BE2C (cell line): Measurements from ENCODE around the genes CPD and GOSR1.

DNA sequence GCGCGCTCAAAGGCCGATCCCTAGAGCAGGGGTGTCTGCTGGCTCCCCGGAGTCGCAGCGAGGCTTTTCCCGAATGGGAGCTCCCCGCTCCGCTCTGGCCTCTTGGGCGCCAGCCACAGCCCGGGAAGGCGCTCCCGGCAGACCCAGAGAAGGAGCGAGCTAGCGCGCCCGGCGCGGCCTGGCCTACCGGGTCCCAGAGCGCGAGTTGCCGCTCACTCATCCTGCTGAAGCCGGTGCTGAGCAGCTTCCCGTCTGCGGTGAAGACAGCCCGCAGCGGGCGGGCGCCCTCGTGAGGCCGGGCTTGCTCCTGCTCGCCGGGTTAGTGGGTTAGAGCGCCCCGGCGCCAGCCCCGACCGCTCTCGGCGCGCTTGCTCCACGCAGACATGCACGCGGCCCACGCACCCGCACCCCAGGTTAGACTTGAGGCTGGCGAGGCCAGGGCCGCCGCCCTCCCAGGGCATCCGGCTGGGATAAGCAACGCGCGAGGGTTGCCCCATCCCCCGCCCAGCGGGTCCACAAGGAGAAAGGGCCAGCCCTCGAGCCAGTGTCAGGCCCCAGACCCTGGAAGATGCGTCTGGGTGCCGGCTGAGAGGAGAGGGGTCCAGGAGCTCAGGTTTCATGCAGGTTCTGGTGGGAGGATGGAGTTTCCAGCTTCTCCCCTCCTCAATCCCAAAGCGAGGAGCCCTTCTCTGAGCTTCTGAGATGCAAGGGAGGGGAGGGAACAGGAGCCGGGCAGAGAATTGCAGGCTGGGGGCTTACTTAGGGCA is 4.7 kb downstream of the CORO6 start:
- RRBS: 92% methylated on average over 22 of the region's 61 CpGs

- RRBS: no CpG with 5 or more reads among the region's 3 CpGs
These were observed 3.6 kb upstream of the CORO6 start for GRCh38 chr17:29626062-29626981.

- RRBS: no CpG with 5 or more reads among the region's 5 CpGs
These were observed 26.7 kb upstream of the CORO6 start for GRCh38 chr17:29649348-29649850.

- RRBS: no CpG with 5 or more reads among the region's 2 CpGs
These were observed 93.4 kb upstream of the CORO6 start for GRCh38 chr17:29716047-29716644.

DNA sequence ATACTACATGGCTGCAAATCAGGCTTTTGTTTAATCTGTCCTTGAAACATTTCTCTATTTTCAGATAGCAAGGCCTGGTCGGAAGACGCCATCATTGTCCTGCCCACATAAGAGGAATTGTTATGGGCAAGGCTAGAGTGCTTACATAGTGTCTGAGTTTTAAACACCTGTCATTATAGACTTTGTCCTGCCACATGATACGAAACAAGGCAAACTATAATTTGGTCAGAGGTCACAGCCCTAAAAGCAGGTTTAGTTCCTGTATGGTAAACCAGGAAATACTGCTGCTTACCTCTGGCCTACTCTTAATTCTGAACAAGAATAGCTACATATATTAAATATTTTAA is 104.4 kb downstream of the SSH2 start:
- RRBS: no CpG with 5 or more reads among the region's 3 CpGs

- RRBS: no CpG with 5 or more reads among the region's 18 CpGs
These were observed 118 bp upstream of the SSH2 start for GRCh38 chr17:29930276-29930415.

DNA sequence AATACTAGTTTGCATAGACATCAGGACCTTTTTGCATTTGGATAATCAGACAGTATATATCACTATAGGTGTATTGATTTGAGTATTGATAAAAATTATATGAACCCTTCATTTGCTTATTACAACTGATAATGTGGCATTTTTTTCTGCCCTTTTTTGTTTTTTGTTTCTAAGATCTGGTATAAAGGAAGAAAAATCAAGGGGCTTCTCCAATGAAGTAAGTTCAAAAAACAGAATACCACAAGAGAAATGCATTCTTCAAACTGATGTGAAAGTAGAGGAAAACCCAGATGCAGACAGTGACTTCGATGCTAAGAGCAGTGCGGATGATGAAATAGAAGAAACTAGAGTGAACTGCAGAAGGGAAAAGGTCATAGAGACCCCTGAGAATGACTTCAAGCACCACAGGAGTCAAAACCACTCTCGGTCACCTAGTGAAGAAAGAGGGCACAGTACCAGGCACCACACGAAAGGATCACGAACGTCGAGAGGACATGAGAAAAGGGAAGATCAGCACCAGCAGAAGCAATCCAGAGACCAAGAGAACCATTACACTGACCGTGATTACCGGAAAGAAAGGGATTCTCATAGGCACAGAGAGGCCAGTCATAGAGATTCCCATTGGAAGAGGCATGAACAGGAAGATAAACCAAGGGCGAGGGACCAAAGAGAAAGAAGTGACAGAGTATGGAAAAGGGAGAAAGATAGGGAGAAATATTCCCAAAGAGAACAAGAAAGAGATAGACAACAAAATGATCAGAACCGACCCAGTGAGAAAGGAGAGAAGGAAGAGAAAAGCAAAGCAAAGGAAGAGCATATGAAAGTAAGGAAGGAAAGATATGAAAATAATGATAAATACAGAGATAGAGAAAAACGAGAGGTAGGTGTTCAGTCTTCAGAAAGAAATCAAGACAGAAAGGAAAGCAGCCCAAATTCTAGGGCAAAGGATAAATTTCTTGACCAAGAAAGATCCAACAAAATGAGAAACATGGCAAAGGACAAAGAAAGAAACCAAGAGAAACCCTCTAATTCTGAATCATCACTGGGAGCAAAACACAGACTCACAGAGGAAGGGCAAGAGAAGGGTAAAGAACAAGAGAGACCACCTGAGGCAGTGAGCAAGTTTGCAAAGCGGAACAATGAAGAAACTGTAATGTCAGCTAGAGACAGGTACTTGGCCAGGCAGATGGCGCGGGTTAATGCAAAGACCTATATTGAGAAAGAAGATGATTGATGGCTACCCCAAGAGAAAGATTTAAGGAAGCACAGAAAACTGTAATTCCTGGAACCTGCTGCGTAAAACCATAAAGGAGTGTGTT is 50.6 kb downstream of the SLC6A4 start:
- RRBS: no CpG with 5 or more reads among the region's 16 CpGs

DNA sequence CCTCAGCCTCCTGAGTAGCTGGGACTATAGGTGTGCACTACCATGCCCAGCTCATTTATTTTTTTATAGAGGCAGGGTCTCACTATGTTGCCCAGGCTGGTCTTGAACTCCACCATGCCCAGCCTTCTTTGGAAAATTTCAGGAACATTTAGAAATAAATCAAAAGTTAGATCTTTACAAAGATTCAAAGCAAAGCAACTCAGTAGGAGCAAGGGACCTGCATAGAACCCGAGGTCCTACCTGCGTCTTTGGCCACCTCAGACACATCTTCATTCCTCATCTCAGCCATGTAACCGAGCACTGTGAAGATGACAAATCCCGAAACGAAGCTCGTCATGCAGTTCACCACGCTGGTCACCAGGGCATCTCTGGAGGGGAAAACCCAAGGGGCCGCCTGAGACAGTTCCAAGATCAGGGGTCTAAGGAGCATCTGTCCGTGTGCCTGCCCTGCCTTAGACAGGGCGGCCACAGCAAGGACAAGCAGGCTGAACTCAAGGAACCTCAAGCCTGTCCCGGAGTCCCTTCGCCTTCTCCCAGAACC is 22.9 kb downstream of the SLC6A4 start:
- RRBS: no CpG with 5 or more reads among the region's 12 CpGs

GRCh38 chr17:30219722-30220386 is 15.6 kb downstream of the SLC6A4 start:
- RRBS: no CpG with 5 or more reads among the region's 8 CpGs

GRCh38 chr17:30225422-30226103 is 9.9 kb downstream of the SLC6A4 start:
- RRBS: no CpG with 5 or more reads among the region's 7 CpGs

GRCh38 chr17:30345487-30346190 is 11.8 kb upstream of the TMIGD1 start:
- RRBS: no CpG with 5 or more reads among the region's 5 CpGs

DNA sequence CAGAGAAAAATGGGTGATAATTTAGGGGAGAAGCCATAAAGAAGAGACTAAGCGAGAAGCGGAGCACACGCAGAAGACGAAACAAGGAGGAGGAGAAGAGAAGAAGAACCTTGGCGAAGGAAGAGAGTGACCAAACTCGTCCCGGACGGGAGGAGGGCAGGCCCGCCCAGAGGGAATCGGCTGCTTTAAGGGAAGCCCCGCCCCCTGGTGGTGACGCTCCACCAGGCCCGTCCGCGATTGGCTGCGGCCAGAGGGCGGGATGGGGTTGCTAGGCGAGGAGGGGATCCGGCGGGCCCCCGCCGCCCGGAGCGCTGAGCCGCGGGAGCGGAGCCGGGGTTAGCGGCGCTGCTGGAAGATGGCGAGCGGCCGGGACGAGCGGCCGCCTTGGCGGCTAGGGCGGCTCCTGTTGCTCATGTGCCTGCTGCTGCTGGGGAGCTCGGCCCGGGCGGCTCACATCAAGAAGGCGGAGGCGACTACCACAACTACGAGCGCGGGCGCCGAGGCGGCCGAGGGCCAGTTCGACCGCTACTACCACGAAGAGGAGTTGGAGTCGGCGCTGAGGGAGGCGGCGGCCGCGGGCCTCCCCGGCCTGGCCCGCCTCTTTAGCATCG is at the start of gene CPD:
Gene CPD (plus strand): TSS at position 302 of the 611 bp plus-strand sequence.
- RRBS: 1% methylated on average over 11 of the region's 62 CpGs

GRCh38 chr17:30437040-30437569 is 40.1 kb upstream of the GOSR1 start:
- RRBS: no CpG with 5 or more reads among the region's 5 CpGs

- RRBS: under 1% methylated on average over 19 of the region's 48 CpGs
These were observed at the start of gene GOSR1 for GRCh38 chr17:30477072-30478257. Gene GOSR1, plus strand, starts transcription at chr17:30477408.

GRCh38 chr17:30576129-30576575 is 98.9 kb downstream of the GOSR1 start:
- RRBS: no CpG with 5 or more reads among the region's 15 CpGs

DNA sequence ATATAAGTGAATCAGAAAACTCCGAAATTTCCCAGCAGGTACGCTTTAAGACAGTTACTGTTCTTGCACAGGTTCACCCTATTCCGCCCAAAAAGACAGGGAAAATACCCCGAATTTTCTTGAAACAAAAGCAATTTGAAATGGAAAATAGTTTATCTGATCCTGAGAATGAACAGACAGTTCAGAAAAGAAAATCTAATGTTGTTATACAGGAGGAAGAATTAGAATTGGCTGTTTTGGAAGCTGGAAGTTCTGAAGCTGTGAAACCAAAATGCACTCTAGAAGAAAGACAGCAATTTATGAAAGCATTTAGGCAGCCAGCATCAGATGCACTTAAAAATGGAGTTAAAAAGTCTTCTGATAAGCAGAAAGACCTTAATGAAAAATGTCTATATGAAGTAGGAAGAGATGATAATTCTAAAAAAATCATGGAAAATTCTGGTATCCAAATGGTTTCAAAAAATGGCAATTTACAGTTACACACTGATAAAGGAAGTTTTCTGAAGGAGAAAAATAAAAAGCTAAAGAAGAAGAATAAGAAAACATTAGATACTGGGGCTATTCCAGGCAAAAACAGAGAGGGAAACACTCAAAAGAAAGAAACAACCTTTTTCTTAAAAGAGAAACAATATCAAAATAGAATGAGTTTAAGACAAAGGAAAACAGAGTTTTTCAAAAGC is 3.4 kb downstream of the ATAD5 start:
- RRBS: no CpG with 5 or more reads among the region's 4 CpGs

GRCh38 chr17:30859393-30859597 is 27.5 kb downstream of the ATAD5 start:
- RRBS: no CpG with 5 or more reads among the region's 3 CpGs

GRCh38 chr17:30956738-30957242 is 14.0 kb upstream of the RNF135 start:
- RRBS: no CpG with 5 or more reads among the region's 8 CpGs